Mesenchymal stem cell of adipose (primary cell): ENCODE results near the gene IGF2BP1.

DNA sequence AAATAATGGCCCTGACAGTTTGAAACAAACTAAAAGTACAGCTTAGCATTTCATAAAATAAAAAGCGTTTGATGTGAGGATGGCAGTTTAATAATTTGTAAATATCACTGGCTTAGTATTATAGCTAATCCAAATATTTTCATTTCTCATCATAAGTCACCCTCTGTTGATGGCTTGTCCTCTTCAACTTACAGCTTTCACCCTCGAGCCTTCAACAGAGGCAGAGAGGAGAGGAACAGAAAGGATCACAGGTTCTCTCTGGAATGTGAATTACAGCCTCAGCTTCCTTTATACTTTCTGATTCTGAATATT, 106.4 kb downstream of the SNX11 start:
- CAGE, long polyA plus RNA: no peak

DNA sequence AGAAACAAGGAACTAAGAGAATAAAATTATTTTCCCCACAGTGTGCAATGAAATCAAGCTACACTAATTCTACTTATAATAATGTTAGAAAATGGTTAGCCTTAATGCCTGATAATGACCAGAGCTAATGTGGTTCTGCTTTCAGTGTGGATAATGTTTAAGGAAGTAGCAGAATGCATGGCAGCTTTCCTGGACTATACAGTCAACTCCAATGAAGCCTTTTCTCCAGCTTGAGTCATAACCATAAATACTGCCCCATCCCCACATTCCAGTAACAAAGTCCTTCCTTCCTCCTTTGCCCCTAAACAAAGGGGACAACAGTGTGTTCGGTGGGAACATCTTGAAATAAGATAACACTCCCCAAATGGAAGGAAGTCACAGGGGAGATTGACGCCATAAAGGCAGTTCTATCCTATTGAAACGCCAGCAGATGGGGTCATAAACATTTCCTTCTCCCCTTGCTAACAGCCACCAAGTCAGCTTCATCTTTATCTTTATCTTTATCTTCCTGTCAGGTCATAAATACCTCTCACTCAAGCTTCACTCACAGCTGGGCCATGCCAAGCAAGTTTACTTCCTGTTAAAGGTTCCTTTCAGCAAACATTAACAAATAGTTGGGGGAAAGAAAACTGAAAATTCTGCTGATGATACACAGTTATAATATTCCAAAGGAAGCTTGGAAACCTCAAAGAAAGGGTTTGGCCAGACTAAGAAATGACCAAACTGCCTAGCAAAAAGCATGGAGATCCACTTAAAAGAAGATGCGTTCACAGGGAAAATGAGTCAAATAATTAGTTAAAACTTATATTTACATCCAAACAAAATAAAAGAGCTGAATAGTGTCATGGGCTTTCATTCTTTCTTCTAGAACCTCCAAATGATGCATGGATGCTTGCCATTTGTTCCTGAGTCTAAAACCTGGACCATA, 136.7 kb downstream of the SNX11 start:
- CAGE, long polyA plus RNA: no peak

DNA sequence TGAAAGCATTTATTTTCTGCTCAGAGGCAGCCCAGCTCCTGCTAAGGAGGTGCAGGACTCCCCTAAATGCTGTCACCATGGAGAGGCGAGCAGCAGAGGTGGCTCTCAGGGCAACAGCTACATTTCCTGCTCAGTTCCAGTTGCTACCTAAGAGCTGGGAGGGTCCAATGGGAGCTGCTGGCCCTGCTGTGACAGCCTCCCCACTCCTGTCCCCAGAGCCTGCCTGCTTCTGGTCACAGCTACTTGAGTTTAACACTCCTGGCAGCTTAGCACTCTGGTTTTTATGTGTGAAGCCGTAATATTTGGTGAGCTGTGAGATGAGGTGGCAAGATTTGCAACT, 42.3 kb upstream of the SKAP1 start:
- CAGE, long polyA plus RNA: no peak

DNA sequence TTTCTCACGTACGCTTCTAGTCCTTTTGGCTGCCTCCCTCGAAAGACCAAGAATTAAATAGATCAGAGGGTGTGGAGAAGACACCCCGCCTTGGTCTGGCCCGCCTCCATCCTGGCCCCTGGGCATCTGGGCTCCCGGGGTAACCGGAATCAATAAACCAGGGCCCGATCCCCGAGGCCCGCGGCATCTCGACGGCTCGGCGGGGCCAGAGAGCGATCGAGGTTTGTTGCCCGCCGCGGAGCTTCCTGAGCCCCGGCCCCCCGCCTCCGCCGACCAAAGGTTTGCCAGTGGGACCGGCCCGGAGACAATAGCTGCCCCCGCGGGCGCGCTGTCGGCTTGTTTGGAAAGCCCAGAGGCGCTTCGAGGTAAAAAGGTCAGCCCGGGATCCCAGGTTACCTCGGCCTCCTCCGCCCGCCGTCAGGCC, 3.9 kb downstream of the HOXB1 start:
- CAGE, long polyA plus RNA: no peak

GRCh38 chr17:48539166-48539681, 5.7 kb downstream of the HOXB2 start:
- CAGE, long polyA plus RNA: no peak

GRCh38 chr17:48595713-48596689, 2.4 kb upstream of the HOXB5 start:
- CAGE, long polyA plus RNA: no peak

DNA sequence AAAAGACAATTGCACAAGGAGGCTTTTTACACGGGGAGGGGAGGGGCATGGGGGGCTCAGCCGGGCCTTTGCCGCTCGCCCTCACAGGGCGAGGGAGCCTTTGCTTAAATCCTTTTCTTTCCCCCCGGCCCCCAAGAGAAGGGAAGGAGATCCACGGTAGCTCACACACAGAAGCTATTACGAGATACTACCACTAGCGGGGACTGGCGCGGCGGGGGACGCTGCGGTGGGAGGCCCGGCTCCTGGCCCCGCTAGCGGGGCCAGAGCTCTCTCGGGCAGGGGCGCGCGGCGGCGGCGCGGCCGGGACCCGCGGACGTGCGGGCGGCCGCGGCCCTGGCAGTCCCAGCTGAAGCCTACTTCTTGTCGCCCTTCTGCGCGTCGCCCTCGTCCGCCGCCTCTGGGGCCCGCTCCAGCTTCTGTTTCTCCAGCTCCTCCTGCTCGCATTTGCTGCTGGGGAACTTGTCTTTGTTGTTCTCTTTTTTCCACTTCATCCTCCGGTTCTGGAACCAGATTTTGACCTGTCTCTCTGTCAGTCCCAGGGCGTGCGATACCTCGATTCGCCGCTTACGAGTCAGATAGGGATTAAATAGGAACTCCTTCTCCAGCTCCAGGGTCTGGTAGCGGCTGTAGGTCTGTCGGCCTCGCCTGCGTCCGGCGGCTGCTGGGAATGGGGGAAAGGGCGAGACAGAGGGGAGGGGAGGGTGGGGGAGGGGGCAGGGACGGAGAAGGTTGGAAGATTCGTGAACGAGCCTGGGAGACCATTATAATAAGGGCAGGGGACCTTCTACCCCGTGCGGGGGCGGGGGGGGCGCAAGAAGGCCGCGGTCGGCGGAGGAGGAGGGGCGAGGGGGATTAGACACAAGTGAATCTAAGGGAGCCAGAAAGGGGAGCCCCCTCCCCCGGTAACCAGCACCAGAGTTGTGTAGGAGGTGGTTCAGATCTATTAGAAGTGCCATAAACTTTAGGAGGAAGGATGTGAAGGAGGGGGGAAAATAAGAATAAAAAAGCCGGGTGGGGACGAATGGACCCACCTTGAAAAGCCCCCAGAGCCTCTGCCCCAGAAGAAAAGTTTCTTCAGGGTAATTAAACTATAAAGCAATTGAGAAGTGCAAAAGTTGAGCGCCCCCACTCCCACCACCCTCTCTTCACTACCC, 1.9 kb downstream of the HOXB8 start:
- CAGE, long polyA plus RNA: no peak

DNA sequence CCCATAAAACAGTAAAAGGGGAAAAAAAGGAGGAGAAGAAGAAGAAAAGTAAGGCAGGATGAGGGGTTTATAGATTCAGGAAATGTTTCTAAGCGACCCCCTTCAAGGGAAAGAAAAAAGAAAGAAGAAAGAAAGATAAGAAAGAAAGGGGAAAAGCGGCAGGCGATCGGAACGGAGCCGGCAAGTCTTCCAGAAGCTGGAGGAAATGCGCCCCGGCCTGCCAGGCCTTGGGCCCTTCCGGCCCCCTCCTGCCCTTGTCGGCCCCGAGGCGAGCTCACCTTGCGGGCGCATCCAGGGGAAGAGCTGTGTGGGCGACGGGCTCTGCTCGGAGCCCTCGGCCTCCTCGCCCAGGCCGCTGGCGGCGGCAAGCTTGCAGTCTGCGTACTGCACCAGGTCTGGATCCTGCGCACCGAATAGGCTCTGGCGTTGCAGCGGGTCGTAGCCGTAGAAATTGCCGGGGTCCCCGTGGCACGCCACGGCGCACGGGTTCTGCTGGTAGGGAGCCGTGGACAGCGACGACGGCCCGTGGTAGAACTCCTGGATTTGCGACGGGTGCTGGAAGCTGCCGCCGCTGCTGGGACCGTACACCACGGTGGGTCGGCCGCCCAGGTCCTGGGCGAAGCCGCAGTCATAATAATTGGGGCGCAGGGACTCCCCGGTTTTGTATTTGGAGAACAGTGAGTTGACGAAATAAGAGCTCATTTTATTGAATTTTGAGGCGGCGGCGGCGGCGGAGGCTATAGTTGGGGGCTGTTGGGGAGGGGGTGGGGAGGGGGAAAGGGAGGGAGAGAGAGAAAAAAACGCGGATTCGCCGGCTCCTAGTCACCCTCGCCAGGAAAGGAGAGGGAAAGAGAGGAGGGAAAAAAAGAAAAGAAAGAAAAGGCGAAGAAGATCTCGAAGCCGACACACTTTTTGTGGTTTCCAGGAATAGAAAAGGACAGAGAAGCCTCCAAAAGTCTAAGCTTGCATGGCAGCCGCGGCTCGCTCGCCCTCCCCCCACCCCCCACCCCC, 784 bp downstream of the HOXB8 start:
- CAGE, long polyA plus RNA: no peak

DNA sequence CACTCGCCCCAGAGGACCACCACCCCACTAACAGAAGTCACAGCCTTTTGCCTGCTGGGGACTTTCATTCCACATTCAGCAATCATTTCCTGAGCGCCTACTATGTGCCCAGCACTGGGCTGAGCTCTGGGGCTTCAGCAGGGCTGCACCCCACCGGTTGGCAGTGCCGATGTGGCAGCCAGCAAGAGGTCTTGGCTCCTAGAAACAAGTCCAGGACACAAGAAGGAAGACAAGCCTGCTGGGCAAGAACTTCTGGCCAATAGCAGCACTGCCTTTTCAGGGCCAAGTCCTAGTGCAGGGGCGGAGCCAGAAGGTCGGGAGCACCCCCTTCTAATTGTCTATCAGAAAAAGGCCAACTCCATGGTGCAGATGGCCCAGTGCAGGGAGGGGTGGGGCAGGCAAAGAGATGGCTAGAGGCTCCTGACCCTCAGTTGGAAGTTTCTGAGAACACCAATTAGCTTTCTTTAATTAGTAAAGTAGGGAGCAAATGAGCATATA, 13.0 kb upstream of the HOXB9 start:
- CAGE, long polyA plus RNA: no peak

DNA sequence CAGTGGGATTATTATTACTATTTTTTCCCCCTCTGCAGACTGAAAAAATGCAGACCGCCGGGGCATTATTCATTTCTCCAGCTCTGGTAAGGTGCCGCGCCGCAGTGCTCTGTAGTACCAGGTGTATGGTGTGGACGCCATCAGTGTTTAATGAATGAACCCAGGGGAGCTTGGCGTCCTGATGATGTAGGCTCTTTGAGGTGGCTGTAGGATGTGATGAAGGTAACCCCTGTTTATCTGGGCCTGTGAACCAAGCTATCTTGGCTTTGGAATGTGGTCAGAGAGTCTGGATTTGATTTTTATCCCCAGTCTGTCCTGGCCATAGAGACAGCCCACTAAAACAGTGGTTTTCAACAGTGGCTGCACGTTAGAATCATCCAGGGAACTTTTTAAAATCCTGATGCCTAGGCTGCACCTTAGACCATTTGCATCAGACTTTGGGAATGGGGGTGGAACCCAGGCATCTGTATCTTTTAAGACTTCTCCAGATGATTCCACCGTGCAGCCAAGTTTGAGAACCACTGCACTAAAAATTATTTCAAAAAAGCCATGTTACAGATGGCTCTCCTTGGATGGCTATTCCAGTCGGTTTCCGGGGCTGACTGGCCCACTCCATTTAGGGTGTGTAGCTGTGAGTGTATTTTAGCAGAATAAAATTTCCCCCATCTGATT, 920 bp downstream of the ATP5MC1 start:
- CAGE, long polyA plus RNA: no peak

GRCh38 chr17:48908015-48908347, 226 bp upstream of the UBE2Z start:
- CAGE, long polyA plus RNA: no peak

- CAGE, long polyA plus RNA: no peak
Observed at GRCh38 chr17:48928128-48928620, 16.5 kb downstream of the SNF8 start.

GRCh38 chr17:48991101-48991538, 6.1 kb upstream of the IGF2BP1 start:
- CAGE, long polyA plus RNA: no peak

DNA sequence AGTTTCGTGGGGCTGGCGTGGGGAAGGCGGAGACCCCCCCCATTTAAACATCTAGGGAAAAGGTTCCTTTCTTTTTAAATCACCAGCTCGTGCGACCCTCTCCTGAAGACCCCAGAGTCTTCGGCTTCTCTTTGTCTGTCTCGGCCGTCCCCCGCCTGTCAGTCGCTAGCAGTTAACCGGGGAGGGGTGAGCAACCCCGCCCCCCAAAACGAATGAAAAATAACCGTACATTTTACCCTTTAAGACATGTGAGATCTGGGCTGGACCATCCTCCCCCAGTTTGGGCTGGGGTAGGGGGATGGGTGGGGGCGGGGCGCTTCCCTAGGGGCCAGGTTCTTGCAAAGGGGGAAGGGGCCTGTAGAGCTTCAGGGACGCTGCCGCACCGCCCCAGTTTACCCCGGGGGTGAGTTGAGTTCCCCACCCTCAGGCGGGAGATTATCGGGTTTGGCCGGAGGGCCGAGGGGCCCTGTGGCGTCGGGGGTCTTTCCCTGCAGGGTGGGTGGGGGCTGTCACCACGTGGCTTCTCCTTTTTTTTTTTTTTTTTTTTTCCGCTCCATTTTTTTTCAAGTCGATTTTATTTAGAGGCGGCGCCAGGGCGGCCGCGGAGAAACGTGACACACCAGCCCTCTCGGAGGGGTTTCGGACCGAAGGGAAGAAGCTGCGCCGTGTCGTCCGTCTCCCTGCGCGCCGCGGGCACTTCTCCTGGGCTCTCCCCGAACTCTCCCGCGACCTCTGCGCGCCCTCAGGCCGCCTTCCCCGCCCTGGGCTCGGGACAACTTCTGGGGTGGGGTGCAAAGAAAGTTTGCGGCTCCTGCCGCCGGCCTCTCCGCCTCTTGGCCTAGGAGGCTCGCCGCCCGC, at the start of gene IGF2BP1:
Gene IGF2BP1, plus strand, starts transcription at position 550 of the 858 bp plus-strand sequence.
- CAGE, long polyA plus RNA: no peak

DNA sequence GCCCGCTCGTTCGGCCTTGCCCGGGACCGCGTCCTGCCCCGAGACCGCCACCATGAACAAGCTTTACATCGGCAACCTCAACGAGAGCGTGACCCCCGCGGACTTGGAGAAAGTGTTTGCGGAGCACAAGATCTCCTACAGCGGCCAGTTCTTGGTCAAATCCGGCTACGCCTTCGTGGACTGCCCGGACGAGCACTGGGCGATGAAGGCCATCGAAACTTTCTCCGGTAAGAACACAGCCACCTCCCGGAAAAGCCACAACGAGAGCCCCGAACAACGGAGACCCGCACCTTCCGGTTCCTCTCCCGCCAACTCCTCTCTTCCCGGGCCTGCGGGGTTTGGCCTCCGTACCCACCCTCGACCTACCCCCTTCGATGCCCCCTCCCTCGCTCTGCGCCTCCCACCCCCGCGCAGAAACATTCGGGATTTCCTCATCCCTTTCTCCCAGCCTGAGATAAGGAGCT, 541 bp downstream of the IGF2BP1 start:
- CAGE, long polyA plus RNA: no peak

GRCh38 chr17:49201586-49202064, 8.7 kb downstream of the GNGT2 start:
- CAGE, long polyA plus RNA: no peak

- CAGE, long polyA plus RNA: no peak
Observed at GRCh38 chr17:49369737-49370261, 7.7 kb upstream of the ZNF652 start.

- CAGE, long polyA plus RNA: no peak
Observed at GRCh38 chr17:49496471-49496835, 1.4 kb downstream of the NGFR start.

DNA sequence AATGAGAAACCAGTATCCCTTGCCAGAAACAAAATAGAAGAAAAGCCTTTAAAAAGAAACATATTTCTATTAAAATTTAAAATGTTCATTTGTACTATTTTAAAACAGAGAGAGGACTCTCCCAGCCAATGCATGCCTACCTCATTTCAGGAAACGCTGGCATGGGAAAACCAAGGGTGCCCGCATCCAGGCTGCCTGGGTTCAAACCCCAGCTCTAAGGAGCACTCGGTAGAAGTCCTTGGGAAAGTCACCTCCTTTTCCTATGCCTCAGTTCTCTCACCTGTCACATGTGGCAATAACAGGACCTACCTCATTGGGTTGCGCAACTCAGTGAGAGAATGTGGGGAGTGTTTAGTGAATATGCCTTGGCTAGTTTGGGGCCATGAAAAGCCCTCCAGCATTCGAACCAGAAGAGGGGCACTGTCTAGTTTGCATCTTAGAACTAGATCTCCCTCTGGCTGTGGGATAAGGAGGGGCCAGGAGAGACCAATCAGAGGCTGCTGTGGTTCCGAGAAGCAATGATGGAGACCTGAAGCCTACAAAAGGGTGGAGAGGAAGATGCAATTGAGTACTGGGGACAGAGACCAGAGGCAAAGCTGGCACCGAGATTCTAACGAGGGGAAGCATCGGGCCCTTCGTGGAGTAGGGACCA, 9.0 kb upstream of the NXPH3 start:
- CAGE, long polyA plus RNA: no peak

- CAGE, long polyA plus RNA: no peak
Observed at GRCh38 chr17:49577576-49578006, 1.9 kb downstream of the NXPH3 start.